HT-29 (cell line): ENCODE data around the gene TMEM270.

- RAMPAGE, long total RNA, result no peak
These were observed 96.1 kb downstream of the TYW1B start for GRCh38 chr7:72732029-72732244.

GRCh38 chr7:73005346-73006494 is 23.8 kb downstream of the SPDYE8 start:
- RAMPAGE, long total RNA, result start-site peak on the minus strand at chr7:73005864-73005938, 50 and 78 reads in 2 replicates

GRCh38 chr7:73442160-73442663 is 8.6 kb downstream of the FZD9 start:
- RAMPAGE, long total RNA, result no peak

DNA sequence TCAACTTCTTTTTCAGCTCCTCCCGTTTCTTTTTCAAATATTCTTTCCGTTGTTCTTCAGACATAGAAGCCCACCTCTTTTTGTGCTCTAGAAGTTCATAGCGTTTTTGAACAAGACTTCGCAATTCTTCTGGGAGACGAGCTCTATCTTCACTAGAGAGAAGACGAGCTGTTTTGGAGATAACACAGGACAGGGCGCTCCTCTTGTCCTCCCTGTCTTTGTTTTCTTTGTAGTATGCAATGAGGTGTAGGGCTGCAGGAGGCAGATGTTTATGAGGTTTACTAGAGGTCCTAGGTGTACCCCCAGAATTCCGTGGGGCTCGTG is 44.2 kb downstream of the FZD9 start:
- RAMPAGE, long total RNA, result no peak

DNA sequence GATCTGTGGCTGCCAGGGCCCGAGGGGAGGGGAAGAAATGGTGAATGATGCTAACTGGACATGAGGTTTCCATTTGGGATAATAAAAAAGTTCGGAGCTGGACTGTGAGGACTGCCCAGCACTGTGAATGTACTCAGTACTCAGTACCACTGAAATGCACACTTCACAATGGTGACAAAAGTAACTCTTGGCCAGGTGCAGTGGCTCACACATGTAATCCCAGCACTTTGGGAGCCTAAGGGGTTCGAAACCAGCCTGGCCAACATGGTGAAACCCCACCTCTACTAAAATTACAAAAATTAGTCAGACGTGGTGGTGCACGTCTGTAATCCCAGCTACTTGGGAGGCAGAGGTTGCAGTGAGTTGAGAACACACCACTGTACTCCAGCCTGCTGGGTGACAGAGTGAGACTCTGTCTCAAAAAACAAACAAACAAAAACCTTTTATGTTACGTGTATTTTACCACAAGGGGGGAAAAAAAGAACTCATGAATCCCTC is 13.1 kb upstream of the BAZ1B start:
- RAMPAGE, long total RNA, result no peak

DNA sequence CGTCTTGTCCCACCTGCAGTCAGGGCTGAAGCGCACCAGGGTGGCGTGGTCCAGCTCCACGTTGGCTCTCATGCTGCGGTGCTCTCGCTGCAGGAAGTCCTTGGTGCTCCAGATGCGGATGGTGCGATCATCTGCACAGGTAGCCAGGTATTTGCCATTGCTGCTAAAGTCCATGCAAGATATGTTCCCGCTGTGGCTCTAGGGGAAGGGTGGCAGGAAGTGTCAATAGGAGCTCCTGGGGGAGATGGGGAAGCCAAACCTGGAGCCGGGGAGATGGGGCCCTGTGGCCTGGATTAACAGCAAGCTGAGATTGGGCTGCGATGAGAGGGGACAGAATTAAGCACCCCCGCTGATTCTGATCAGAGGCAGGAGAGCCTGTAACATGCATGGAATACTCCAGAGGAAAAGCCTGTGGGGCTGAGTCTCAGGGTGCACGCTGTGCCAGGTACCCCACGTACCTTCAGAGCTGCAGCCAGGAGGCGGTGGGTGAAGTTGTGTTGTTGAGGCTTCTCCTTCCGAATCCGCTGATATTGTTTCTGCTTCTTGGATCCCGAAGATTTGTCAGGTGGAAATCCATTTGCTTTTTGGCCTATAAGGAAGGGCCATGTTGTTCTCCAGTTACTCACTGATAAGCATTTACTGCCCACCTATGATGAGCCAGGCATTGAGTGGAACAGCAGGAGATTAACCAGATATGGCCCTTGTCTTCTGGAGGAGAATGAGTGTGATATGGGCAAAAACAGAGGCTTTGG is 4.3 kb downstream of the TBL2 start:
- RAMPAGE, long total RNA, result no peak

GRCh38 chr7:73702097-73703244 is 17.0 kb downstream of the STX1A start:
- RAMPAGE, long total RNA, result no peak

- RAMPAGE, long total RNA, result no peak
These were observed 15.7 kb downstream of the STX1A start for GRCh38 chr7:73703631-73704299.

DNA sequence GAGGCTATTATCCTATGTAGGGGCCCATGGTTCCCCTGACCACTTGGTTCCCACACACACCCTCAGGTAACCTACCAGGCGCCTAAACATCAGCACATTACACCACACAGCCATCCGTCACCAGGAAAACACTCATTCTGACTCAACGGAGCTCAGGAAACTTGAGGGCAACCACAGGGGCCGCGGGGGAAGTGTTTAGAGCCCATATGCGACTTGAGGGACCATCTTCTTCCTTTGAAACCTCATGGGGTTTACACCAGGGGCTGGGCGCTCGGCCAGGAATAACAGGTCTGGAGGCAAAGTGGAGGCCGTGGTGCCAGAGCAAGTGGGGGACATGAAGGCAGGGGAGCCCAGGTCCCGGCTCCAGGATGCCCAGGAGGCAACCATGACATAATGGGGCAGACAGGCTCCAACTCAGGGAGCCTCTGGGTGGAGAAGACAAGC is 1.5 kb downstream of the STX1A start:
- RAMPAGE, long total RNA, result no peak

GRCh38 chr7:73718511-73719116 is 855 bp downstream of the STX1A start:
- RAMPAGE, long total RNA, result no peak

DNA sequence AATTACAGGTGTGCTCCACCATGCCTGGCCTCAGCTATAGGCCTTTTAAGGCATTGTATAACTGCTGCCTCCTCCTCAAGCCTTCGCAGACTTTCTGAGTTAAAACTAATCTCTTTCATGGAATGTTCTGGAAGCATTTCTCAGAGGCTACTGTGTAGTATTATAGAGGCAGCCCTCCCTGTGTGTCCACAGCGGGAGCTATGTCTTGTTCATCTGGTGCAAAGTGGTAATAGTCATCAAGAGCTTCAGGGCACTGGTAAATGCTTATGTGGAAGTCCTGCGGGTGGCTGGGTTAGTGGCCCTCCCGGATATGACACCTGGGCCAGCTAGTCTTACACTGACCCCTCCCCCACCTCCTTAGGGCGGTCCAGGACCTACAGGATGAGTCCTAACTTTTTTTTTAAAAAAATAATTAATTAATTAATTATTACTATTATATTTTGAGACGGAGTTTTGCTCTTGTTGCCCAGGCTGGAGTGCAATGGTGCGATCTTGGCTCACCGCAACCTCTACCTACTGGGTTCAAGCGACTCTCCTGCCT is 2.2 kb upstream of the ABHD11 start:
- RAMPAGE, long total RNA, result no peak

GRCh38 chr7:73823078-73823366 is 7.8 kb upstream of the CLDN4 start:
- RAMPAGE, long total RNA, result no peak

DNA sequence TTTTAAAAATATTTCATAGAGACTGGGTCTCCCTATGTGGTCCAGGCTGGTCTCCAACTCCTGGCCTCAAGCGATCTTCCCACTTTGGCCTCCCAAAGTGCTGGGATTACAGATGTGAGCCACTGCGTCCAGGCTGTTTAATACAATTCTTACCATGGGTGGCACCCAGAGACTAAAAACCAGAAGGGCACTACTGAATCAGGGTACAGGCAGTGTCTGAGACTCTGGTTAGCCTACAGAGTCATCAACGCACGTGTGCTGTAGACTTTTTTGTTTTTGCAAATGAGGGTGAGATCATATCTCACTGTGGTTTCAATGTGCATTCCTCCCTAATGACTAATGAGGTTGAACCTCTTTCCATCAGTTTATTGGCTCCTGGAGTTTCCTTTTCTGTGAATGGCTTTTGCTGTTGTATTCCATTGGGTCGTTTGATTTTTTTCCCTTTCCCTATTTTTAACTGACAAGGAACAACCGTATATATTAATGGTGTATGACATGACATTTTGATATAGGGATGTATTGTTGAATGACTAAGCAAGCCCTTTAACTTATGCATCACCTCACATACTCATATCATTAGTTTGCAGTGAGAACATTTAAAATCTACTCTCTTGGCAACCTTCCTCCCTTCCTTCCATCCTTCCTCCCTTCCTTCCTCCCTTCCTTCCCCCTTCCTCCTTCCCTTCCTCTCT is 9.2 kb upstream of the METTL27 start:
- RAMPAGE, long total RNA, result no peak

- RAMPAGE, long total RNA, result no peak
These were observed at the start of gene TMEM270 for GRCh38 chr7:73860833-73861332. Gene TMEM270 (plus strand): TSS chr7:73861159.

GRCh38 chr7:74026540-74027206 is 1.3 kb upstream of the ELN start:
- RAMPAGE, long total RNA, result no peak

GRCh38 chr7:74059606-74060746 is 23.6 kb upstream of the LIMK1 start:
- RAMPAGE, long total RNA, result no peak

- RAMPAGE, long total RNA, result no peak
These were observed 21.5 kb downstream of the LAT2 start for GRCh38 chr7:74231162-74231788.

GRCh38 chr7:74374072-74374419 is 79.7 kb upstream of the GTF2IRD1 start:
- RAMPAGE, long total RNA, result no peak

DNA sequence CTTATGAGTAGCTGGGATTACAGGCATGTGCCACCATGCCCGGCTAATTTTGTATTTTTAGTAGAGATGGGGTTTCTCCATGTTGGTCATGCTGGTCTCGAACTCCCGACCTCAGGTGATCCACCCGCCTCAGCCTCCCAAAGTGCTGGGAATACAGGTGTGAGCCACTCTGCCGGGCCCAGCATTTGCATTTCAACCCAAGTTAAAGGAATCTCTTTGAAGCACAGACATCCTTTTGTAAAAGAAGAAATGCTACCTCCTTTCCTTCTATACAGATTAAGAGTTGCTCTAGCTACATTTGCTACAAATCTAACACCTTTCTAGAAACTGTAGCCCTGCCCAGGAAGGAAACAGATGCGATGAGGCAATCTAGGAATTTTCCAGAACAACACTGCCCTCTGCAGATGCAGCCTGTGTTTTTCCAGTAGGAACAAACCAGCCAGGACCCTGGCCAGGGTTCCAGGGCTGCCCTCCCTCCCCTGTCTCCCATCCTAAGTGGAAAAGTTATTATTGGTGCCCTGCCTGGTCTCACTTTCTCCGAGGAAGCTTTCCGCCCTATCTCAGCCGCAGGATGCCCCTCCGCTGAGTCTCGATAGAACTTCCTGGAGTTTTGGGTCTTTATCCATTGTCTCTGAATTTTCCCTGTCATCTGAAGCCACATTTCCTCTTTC is 60.1 kb upstream of the GTF2IRD1 start:
- RAMPAGE, long total RNA, result no peak

DNA sequence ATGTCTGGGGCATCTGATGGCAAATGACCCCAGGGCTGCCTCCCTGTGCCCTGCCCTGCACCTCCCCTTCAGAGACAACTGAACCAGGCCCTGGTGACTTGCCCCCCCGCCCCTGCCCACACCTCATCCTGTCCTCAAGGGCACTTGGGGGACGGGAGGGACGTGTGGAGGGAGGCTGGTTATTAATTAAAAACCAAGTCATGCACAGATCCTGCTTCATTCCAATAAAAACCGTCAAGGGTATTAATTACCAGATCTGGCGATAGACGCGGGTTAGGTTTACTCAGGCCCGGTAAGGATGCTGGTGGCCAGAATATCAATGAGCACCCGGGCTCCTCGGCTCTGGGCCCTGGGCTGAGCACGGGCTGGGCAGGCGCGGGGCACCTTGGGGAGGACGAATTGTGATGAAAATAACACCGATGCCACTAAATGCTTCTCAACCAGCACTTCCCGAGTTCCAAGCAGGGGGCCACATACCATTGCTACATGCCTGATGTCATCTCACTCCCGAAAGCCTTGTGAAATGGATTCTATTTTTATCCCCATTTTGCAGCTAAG is 24.5 kb upstream of the GTF2IRD1 start:
- RAMPAGE, long total RNA, result no peak